Metastatic Liver Carcinoma in the Adrenal Gland (tissue), 2 donors: Measurements from ENCODE around the gene WBP2.

- PRO-cap, 2 experiments = no peak in any of the 2 experiments
Measured at GRCh38 chr17:75615246-75616086, 17.8 kb upstream of the SMIM5 start.

DNA sequence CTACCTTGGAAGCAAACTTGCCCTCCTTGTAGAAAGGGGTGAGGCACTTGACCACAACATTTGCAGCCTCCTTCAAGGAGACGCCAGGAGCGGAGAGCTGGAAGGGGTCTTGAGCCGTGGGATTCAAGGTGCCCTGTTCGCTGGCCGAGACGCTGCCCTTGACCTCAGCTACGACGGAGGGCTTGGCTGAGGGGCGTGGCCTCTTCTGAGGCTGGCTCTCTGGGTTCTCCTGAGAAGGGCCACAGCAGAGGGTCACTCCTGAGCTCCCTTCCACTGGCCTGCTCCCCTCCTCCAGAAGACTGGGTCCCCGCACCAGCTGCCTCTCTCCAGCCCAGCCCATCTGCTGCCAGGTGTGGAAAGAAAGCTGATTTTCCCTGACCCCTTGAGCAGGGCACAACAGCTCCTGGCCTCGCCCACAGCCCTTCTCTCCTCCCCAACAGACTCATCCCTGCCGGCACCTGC is 5.0 kb upstream of the SMIM5 start:
- PRO-cap, 2 experiments = no peak in any of the 2 experiments

DNA sequence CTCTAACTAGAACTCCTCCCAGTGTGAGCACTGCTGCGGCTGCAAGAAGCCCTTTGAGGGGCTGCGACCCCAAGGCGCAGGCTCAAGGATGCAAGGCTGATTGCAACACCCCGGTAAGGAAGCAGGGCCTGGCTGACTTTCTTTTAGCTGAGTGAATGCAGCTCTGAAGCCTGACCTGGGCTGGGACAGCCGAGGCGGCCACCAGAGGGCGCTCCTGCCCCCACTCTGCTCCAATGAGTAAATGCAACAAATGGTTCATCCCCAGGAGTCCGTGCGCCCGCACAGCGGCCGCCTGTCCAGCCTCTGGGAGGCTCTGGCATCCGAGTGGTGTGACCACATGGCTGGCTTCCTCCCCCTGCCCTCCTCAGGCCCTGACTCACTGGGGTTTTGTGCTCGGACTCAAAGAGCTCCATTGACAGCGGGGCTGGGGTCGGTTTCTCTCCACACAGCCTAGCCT is 315 bp upstream of the SMIM5 start:
- PRO-cap, 2 experiments = no peak in any of the 2 experiments

DNA sequence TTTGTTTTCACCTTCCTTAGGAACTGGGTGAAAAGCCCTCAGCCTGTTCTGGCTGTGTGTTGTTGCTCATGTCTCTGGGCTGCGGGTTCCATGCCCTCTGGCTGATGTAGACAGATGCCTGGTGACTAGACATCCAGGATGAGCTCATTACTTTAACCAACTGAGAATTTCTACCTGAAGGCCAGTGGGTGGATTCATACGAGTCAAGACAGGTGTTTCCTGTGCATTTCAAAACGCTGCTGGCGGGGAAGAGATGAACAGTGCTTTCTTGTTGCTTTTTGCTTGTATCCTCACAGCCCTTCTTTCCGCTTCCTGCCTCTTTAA is 22.3 kb downstream of the SAP30BP start:
- PRO-cap, 2 experiments = no peak in any of the 2 experiments

DNA sequence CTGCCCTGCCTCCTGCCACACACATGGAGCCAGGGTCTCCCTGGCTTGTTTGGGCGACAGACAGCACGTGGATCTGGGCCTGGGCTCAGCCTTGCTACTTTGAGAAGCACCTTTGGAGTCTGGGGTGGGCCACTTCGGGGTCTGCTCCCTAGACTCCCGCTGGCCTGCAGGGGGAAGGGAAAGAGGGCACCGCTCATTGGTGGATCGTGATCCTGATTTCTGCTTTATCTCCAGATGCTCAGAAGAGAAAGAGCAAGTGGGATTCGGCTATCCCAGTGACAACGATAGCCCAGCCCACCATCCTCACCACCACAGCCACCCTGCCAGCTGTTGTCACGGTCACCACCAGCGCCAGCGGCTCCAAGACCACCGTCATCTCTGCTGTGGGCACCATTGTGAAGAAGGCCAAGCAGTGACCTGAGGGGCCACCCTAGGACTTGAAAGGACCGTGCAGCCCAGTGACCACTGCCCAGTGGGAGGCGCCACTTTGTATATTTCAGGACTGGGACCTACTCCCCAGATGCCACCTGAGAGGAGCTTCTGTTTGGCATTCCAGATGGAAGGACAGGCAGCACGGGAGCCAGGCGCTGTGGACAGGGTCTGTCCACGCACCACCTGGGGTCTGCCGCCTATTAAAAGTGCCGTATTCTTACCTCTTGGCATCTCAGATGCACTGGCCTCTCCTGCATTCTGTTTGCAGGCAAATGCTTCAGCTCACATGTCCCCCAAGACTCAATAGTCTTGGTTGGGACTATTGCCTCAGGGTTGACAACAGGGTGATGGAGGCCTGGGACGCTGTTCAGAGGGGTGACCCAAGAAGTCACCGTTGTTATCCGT is 14.9 kb upstream of the ITGB4 start:
- PRO-cap, 2 experiments = no peak in any of the 2 experiments

- PRO-cap, 2 experiments = no peak in any of the 2 experiments
Measured at GRCh38 chr17:75706943-75708086, 13.9 kb upstream of the ITGB4 start.

GRCh38 chr17:75722731-75723063 is 1.4 kb downstream of the ITGB4 start:
- PRO-cap, 2 experiments = no peak in any of the 2 experiments

- PRO-cap, 2 experiments = no peak in any of the 2 experiments
Measured at GRCh38 chr17:75742173-75742957, 21.1 kb downstream of the ITGB4 start.

GRCh38 chr17:75773702-75774106 is 5.9 kb downstream of the H3-3B start:
- PRO-cap, 2 experiments = no peak in any of the 2 experiments

DNA sequence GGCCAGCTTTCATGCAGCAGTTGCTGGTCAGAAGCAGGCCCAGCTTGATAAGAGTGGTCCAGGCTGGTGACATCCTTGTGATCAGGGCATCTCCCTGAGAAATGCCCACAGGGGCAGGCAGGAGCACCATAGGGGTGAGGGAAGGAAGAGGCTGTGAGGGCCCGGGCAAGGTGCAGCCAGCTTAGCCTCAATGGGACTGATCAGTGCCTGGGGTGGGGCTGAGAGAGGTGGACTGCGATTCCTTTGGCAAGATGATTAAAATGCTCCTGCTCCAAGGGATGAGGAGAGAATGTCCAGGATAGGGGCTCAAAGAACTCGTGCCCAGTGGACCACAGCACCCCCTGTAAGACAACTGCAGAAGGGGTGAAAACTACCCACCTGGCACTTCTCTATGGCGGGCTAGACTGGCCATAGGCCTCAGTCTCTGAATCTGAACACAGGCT is 5.0 kb downstream of the H3-3B start:
- PRO-cap, 2 experiments = no peak in any of the 2 experiments

- PRO-cap, 2 experiments = no peak in any of the 2 experiments
Measured at GRCh38 chr17:75777611-75778074, 1.9 kb downstream of the H3-3B start.

DNA sequence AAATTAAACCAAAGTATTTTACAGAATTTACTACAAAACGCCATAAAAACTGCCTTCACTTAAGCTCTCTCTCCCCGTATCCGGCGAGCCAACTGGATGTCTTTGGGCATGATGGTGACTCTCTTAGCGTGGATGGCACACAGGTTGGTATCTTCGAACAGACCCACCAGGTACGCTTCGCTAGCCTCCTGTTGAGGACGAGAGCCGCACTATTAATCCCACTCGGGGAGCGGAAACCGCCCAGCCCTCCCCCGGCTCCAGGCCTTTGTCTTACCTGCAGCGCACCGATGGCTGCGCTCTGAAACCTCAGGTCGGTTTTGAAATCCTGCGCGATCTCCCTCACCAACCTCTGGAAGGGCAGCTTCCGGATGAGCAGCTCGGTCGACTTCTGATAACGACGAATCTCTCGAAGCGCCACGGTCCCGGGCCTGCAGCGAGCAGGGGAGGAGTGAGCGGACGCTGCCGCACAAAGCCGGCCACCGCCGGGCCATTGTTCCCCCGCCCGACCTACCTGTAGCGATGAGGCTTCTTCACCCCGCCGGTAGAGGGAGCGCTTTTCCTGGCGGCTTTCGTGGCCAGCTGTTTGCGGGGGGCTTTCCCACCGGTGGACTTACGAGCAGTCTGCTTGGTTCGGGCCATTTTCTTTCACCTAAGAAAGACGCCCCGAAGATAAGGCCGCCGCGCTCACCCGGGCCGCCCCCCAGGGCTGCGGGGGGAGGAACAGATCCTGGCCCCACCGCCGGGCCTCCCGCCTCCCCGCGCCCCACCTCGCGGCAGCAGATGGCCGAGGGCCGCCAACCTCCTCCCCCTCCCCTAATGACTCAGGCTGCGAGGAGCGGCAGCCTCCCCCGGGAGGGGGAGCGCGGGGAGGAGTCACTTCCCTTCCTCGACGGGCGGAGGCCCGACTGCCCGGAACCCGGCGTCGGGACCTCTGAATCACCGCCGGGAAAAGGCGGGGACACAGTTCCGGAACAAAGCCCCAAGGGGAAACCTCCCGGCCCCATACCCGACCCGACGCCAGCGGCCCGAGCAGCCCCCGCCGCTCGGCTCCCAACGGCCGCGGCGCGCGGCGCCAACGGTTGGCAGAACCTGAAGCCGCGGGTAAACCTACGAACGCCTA is 683 bp downstream of the H3-3B start:
- PRO-cap, 2 experiments = peak in 2 of 2 experiments; most common plus-strand start position 1,003 of the sequence (in 2); most common minus-strand start position 818 of the sequence (in 2)

DNA sequence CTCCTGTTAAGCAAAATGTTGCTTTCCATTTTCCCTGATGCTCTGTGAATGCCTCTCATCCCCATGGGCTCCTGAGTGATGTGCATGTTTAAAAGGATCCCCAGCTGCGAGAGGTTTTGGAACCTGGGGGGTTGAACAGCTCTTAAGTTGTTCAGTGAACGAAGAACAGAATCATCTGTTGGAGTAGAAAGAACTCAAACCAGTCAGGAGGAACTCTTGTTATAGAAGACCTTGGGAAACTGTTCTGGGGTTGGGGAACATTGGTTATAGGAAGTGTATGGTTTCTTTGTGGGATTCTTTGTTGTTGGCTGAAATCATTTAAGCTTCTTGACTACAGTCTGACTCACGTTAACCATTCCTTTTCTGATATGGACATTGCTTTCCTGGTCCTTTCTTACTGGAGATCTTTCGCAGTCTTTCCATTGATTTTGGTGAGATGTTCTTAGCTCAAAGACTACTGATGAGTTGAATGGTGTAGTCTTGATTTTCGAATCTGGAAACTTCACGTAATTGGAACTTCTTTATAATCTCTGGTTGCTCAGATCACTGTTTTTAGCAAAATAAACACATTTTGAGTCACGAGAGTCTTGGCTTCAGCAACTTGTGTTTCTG is 1.3 kb downstream of the UNK start:
- PRO-cap, 2 experiments = no peak in any of the 2 experiments

DNA sequence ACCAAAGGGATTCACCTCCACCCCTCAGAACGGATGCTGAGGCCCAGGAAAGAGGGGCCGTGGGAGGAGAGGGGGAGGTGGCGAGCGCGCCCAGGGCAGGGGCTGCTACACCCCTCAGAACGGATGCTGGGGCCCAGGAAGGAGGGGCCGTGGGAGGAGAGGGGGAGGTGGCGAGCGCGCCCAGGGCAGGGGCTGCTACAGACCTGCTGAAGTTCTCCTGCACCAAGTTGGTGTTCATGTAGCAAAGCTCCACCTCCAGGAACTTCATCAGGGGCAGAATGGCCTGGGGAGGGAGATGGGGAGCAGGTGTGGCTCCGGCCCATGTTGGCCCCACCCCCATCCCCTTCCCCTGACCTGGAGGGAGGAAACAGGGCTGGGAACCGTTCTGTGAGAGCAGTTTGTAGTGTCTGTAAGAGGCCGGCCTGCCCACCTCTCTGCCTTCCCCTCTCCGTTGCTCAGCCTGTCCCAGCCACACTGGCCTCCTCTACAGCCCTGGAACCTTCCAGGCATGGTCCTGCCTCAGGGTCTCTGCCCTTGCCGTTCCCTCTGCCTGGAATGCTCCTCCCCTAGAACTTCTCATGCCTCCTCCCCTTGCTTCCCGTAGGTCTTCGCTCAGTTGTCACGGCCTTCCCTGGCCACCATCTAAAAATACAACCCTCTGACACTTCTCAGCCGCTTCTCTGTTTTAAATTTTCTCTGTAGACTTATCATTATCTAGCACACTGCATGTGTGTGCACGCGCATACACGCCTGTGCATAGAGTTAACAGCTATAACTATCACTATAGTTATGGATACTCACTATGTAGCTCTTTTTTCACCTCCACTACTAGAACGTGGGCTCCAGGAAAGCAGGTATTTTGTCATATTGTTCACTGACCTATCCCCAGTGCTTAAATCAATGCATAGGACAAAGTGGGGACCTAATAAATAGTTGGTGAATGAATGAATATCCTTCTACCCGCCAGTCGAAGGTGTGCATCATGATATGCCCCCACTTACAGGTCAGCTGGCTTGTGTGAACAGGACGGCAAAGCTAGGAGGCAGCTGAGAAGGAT is 11.1 kb downstream of the UNC13D start:
- PRO-cap, 2 experiments = no peak in any of the 2 experiments

DNA sequence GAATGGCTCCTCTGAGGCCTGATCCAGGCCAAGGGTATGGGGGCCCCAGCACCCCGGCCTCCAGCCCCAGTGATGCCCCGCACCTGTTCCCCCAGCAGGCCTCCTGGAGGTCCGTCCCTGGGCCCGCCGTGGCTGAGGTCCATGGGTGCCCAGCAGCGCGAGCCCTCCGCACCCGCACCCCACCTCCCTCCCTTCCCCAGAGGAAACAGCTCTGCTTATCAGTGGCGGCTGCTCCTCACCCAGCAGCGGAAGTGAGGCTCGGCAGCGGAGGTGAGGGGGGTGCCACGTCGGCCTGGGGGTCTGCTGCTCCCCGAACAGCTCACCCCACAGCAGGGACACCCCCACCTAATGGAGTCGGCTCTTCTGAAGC is 639 bp downstream of the UNC13D start:
- PRO-cap, 2 experiments = peak in 1 of 2 experiments; most common plus-strand start position 245 of the sequence (in 1); most common minus-strand start position 193 of the sequence (in 1)

GRCh38 chr17:75854897-75855622 is at the start of gene WBP2:
WBP2 (minus strand) TSS chr17:75855335.
- PRO-cap, 2 experiments = peak in 2 of 2 experiments; most common minus-strand start chr17:75855367 (in 2)

GRCh38 chr17:75894905-75896092 is 1.5 kb downstream of the TRIM65 start:
- PRO-cap, 2 experiments = no peak in any of the 2 experiments

GRCh38 chr17:75980128-75980596 is 1.1 kb downstream of the TEN1 start:
- PRO-cap, 2 experiments = no peak in any of the 2 experiments

GRCh38 chr17:76050385-76050972 is 21.8 kb downstream of the SRP68 start:
- PRO-cap, 2 experiments = no peak in any of the 2 experiments

GRCh38 chr17:76087970-76088451 is 9.0 kb downstream of the ZACN start:
- PRO-cap, 2 experiments = no peak in any of the 2 experiments